Psoas muscle (tissue), 2 donors: ENCODE measurements around a stretch of chr6.

DNA sequence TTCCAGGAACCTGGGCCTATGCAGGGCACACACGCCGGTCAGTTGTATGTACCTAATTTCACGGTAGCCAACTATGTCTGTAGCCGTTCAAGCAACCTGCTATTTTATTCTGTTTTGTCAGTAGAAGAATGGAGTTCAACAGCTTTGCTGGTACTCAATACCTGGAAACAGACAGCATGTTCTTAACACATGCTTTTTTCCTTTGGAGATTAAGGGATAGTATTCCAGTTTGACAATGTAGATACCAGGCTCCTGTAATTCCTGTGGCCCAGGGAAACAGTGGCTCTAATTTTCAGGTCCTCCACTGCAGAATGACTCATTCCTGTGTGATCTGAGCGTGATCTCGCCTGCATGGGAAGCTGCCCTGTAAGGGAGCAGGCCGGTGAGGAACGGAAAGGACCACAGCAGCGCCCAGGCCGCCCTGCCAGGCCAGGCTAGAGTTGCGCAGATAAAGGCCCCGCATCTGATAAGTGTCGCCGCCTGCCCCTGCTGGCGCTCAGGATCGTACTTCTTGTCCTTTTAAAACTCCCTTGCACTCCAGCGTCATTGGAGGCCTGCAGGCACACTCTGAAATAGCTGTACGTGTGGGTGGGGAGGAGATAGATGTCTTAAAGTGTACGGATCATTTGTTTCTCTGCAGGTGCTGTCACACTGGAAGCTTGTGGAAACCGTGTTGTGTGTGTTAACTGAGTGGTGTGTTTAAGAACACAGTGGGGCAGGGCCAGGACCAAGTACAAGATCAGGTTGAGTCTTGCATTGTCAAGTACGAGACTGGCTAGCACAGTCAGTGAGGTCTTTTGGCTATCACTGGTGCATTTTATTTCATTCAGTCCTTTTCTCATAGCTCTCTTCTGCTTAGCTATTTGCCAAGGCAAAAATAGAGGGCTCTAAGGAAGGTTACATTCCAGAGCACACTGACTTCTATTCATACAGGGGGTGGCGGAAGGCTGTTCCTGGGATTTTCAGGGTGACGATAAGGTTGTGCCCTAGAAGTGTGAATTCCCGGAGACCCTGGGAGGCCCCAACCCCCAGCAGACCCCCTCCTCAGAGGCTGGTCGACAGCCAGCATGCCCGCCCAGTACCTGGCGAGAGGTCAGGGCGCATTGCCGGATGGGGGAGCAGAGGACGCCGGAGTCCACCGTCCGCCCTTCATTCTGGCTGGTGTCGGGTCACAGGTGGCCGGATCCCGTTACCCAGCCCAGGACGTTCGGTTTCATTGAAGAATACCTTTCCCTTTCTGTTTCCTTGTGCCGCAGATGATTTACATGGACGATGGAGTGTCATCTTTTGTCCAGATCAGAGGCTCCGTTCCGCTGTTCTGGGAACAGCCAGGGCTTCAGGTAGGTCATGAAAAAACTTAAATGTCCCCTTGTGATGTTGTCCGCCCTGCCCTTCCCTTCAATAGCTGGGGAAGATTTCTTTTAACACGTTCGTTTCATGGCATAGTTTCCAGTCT is 60.9 kb downstream of the SYNJ2 start:
- PRO-cap, 2 experiments, result peak in 1 of 2 experiments; most common plus-strand start position 762 of the sequence (in 1); most common minus-strand start position 494 of the sequence (in 1)

- PRO-cap, 2 experiments, result no peak in any of the 2 experiments
Measured at GRCh38 chr6:158066076-158066866, 84.6 kb downstream of the SYNJ2 start.

GRCh38 chr6:158083260-158083856 is 84.7 kb downstream of the SERAC1 start:
- PRO-cap, 2 experiments, result no peak in any of the 2 experiments

- PRO-cap, 2 experiments, result no peak in any of the 2 experiments
Measured at GRCh38 chr6:158097672-158098936, 70.0 kb downstream of the SERAC1 start.

- PRO-cap, 2 experiments, result no peak in any of the 2 experiments
Measured at GRCh38 chr6:158290482-158291144, 21.7 kb upstream of the TULP4 start.

- PRO-cap, 2 experiments, result no peak in any of the 2 experiments
Measured at GRCh38 chr6:158379170-158379870, 67.1 kb downstream of the TULP4 start.

DNA sequence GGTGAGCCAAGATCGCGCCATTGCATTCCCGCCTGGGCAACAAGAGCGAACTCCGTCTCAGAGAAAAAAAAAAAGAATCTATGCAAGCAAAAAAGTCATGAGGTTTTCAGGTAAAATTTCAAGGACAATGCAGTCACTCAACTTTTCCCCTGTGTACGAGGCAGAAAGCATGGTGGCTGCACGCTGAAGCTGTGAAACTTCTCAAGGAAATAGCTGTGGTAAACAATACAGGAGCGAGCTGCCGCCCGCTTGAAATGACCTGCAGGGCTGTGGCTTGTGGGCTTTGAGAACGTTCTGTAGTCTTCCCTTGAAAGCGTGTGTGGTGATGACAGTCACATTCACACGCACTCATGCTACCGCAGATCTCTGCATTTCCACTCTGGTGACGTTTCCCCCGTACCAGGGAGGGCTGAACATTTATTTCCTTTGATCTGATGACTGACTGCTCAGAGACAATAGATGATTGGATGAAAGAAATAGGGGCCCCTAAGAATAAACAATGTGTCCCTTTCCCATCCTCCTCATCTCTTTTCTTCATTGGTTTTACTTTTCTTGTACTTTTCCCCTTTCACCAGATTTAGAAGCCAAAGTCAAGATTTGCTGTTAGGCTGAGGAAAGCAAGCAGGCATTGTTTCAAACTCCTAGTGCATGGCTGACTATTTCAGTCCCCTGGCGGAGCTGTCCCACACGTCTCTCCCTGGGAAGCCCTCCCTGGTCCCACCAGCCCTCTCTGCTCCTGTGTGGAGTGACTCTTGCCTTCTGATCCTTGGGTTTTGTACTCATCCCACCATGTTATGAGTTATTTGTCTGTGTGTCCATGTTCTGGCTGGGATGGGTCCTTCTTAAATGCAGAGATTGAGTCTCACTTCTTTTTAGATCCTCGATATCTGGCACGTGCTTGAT is 3.8 kb downstream of the SYTL3 start:
- PRO-cap, 2 experiments, result no peak in any of the 2 experiments

DNA sequence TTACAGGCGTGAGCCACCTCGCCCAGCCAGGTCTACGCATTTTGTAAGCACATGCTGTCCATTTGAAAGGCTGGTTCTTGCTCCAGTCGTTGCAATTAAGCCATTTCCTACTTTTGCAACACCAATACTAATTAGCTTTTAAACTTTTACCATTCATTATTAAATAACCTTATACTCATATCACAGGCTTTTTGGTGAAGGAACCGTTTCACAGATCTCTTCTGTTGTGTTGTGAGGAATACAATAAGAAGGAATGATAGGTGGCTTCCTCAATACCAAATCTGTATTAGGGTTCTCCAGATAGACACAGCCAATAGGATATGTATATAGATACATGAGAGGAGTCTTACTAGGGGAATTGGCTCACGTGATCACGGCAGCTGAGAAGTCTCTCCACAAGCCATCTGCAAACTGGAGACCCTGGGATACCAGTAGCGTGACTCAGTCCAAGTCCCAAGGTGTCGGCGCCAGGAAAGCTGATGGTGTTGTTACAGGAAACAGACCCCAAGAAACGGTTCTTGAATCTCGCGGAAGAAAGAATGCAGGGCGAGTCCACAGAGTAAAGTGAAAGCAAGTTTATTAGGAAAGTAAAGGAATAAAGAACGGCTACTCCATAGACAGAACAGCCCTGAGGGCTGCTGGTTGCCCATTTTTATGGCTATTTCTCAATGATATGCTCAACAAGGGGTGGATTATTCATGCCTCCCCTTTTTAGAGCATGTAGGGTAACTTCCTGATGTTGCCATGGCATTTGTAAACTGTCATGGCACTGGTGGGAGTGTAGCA is 61.4 kb downstream of the SYTL3 start:
- PRO-cap, 2 experiments, result no peak in any of the 2 experiments

GRCh38 chr6:158759182-158759629 is 60.0 kb downstream of the EZR start:
- PRO-cap, 2 experiments, result no peak in any of the 2 experiments

DNA sequence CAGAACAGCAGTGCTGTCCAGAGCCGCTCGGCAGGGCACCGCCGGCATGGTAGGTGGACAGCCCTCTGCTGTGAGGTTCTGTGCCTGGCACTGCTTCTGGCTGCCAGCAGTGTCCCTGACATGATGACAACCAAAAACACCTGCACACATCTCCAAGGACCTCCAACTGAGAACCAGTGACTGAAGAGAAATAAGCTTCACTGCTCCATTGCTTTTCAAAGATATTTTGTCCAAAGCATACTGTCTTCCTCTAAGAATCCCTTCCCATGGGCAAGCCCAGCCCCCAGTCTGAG is 55.4 kb downstream of the EZR start:
- PRO-cap, 2 experiments, result no peak in any of the 2 experiments

DNA sequence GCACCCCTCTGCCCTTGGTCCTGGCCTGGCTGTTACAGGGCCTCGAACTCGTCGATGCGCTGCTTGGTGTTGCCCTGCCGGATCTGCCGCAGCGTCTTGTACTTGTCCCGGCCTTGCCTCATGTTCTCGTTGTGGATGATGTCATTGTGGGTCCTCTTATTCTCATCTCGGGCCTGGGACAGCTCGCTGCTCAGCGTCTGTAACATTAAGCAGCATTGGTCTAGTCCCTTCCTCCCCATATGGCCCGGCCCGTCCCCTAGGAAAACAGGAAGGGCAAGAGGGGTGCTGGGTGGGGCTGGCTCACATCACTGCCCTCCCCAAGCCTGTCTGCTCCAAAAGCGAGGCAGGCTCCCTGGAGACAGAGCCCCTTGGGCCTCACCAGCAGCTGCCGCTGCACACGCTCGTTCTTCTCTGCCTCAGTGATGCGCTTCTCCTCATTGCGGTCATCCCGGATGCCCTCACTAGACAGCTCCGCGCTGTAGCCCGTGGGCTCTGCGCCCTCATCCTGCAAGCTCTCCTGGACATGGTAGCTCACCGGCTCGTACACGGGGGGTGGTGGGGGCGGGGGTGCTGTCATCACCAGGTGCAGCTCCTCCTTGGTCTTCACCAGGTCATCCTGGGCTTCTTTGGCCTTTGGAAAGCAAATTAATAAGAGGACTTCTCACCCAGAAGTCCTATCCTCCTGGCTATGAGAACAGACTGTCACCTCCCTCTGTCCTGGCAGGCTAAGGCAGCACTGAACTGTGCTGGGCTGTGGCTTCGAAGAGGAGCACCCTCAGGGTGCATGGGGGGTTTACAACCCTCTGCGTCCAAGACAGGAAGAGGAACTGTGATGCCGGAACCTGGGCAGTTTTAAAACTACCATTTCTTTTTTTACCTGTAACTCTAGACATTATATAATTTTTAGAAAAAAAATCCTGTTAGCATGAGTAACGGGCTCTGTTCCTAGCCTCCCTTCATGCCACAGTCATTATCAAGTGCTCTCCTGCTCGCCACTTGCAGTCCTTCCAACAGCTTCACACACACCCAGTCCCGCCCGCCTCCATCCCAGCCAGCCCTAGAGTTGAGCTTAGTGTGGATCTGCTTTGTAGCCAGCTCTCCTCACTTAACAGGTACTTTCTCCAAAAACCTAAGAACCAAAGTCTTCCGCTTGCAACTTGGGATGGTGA is 51.9 kb downstream of the EZR start:
- PRO-cap, 2 experiments, result no peak in any of the 2 experiments

DNA sequence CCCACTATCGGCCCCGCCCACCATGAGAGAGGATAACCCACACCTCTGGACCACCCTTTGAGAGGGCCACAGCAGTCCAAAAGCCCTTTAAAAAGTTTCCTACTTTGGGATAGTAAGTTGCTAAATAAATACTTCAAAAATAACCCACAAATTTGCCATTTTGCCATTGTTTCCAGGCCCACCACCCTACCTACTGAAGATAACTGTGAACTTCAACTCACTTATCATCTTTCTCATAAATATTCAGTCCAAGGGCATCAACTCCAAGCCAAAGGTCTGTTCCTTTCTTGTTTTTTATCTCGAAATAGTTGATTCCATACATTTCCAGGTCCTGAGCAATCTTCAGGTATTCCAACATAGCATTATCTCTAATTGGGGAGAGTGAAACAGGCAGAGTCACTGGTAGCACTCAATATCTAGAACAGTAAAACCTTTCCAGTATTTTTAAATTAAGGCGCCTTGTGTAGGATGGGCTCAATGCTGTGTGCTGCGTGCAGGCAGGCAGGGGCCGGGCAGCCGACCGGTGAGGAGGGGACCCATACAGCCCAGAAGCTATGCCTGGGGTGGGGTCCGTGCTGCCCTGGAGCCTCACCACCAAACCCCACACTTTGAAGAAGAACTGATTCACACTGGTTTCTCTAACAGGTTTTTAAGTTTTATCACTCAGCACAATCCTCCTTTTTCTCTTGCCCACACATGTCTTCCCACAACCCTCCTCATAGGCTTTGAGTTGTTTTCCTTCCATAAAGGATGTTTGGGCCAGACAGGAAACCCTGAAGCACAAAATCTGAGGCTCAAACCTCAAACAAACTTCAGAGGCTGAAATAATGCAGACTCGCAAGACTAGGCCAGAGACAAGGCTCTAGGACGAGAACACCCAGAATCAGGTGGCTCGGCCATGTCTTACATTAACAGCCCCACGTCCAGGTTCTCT is 35.6 kb downstream of the EZR start:
- PRO-cap, 2 experiments, result no peak in any of the 2 experiments

- PRO-cap, 2 experiments, result no peak in any of the 2 experiments
Measured at GRCh38 chr6:158795087-158796192, 23.7 kb downstream of the EZR start.

GRCh38 chr6:158812788-158813628 is 6.2 kb downstream of the EZR start:
- PRO-cap, 2 experiments, result no peak in any of the 2 experiments

DNA sequence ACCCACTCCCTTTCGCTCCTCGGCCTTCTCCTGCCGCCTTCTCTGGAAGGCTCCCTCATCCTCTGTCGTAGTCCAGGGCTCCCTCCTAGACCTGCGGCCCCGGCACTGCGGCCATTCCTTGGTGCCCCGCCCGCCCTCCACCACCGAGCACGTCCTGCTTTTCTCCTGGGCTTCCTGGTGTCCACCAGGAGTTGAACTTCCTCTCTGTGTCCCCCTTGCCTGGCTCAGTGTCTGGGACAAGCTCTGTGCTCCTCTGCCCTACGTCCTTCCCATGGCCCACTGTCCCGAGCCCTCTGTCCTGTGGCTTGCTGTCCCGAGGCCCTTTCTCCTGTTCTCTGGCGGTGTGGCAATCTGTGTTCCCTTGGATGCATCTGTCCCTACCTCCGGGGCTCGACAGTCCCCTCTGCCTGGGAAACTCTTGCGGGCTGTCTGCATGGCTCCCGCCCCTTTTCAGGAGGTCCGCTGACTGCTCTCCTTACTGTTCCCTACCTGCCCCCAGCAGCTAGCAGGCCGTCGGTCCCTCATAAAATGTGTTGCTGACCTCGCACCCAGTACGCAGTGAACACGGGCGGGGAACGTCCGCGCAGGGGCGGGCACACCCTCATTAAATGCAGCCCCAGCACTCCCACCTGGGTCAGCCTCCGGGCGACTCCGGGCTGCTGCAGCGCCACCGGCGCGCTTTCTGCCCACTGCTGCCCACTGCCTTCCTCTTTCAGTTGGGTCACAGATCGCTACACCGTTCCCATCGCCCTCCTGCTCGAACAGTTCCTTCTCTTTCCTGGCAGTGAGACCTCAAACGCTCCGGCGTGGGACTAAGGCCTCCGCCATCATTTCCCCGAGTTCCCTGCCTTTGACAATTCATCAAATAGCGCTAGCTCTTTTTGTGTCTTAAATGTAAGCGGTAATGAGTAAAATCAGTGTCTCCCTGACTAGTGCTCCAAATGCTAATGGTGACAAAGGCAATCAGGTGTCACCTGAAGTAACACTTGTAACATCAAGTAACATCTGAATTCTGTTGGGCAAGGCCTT is 60.6 kb downstream of the RSPH3 start:
- PRO-cap, 2 experiments, result no peak in any of the 2 experiments

- PRO-cap, 2 experiments, result no peak in any of the 2 experiments
Measured at GRCh38 chr6:159000379-159000628, 302 bp upstream of the RSPH3 start.

DNA sequence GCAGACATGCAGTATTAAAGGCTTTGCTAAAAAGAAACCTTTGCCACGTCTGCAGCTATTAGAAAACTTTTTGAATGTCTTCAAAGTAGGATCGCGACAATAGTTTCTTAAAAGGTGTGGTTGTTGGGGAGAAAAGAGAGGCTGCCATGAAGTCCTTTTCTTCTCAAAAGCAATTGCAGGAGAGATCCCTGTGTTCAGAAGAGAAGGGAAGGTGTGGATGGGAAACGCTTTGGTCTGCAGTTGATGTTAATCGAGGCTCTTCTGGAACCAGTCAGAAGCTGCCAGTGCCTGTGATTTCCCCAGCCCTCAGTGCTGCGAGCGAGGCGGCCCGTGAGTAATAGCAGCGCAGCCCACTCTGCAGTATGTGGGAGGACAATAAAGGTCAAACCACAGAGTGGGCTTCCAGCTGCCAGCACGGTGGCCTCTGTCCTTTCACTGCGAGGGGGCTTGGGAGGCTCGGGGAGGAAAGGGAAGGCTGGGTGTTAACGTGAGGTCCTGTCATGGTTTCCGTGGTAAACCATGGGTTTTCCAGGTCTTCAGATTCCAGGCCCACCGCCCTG is 32.2 kb upstream of the TAGAP start:
- PRO-cap, 2 experiments, result no peak in any of the 2 experiments

- PRO-cap, 2 experiments, result no peak in any of the 2 experiments
Measured at GRCh38 chr6:159079972-159080673, 35.3 kb upstream of the TAGAP start.

DNA sequence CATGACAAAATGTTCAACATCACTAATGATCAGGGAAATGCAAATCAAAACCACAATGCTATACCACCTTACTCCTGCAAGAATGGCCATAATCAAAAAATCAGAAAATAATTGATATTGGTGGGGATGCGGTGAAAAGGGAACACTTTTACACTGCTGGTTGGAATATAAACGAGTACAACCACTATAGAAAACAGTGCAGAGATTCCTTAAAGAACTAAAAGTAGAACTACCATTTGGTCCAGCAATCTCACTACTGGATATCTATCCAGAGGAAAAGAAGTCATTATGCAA is 37.5 kb upstream of the TAGAP start:
- PRO-cap, 2 experiments, result no peak in any of the 2 experiments

DNA sequence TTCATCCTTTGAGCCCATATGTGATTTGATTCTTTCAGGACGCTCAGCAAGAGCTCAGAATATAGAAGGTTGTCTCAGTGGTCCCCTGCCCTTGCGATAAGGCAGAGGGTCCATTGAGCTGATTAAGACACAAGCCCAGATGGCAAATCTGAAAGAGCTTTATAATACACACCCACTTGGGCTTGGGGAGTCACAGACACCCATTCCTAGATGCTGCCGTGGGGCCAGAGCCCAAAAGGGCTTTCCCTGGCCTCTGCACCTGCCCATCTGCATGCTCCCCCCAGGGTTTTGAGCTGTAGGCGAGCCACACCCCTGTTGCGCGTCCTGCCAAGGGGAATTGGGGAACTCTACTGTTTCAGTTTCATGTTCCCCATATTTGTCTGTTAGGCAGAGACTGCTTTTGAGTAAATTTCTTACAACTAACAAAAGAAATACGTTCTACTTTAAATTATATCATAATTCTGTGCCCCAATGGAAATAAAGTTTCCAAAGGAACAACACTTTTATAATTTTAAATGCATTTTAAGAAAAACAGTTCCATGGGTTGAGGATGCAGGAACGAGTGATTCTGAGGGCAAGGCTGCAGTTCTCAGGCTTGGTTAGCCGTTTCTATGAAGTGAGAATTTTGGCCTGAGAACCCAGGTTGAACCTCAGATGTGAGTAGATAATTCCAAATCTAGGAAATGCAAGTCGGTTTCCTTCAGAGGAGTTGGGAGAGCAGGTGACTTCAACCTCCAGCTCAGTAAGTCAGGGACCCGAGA is 52.8 kb upstream of the FNDC1 start:
- PRO-cap, 2 experiments, result no peak in any of the 2 experiments